ENCODE measurements around the genes MIPEP, RNF17 and CENPJ.

GRCh38 chr13:21893845-21894444 is 223.1 kb downstream of the FGF9 start:
- PRO-cap, result no peak
- RAMPAGE, long total RNA, 2 experiments, result no peak in any of the 2 experiments

DNA sequence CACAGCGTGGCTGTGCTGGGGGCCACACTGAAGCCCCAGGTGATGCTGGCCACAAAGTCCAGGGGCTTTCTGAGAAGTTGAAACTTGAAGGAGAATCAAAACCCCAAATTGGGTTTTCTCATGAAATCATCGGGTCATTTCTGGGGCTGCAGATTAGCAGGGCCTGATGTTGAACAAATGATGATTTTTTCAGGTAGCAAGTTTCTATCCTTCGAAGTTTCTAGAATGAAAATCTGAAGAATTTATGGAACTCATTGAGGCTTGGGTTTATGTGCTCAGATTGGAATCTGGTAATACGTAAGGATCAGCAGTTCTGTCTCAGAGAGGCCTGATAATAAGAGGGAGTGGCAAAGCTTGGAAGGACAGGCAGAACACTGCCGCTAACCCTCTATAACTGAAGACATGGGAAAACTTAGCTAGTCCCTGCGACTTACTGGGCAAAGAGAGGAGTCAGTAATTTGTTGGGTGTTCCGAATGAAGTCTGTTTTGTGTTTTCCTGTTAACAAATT is 223.7 kb downstream of the FGF9 start:
- PRO-cap, result no peak
- RAMPAGE, long total RNA, 2 experiments, result no peak in any of the 2 experiments

GRCh38 chr13:22209877-22210633 is 539.2 kb downstream of the FGF9 start:
- PRO-cap, result no peak
- RAMPAGE, long total RNA, 2 experiments, result no peak in any of the 2 experiments

GRCh38 chr13:23147955-23148256 is 32.9 kb upstream of the SGCG start:
- PRO-cap, result no peak
- RAMPAGE, long total RNA, 2 experiments, result no peak in any of the 2 experiments

DNA sequence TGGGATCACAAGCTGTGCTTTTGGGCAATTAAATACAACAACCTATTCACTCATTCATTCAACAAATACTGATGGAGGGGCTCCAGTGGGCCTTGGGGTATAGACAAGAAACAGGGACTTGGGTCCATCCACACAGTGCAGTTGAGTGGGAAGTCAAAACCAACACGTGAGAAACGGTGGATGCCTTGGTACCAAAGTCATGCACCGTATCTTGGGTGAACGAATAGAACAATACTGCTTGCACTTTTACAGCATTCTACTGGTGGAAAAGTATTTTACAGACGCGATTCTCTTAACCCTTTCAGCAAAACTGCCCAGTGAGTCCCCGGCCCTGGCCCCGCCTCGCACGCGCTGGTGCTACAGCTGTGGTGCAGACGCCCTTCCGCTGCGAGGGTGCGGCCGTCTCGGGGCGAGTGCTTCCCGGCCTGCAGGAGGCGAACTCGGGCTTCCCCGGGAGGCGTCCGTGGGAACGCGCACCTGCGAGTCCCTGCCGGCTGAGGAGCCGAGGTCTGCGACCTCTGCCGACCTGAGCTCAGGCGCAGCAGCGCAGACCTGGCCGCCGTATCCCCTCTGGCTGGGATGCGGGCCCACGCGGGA is 8.3 kb downstream of the TNFRSF19 start:
- PRO-cap, result no peak
- RAMPAGE, long total RNA, 2 experiments, result no peak in any of the 2 experiments

- PRO-cap, result no peak
- RAMPAGE, long total RNA, 2 experiments, result no peak in any of the 2 experiments
Measured at GRCh38 chr13:23637593-23638058, 67.4 kb downstream of the TNFRSF19 start.

- PRO-cap, result no peak
- RAMPAGE, long total RNA, 2 experiments, result no peak in any of the 2 experiments
Measured at GRCh38 chr13:23868532-23868989, 20.6 kb downstream of the MIPEP start.

DNA sequence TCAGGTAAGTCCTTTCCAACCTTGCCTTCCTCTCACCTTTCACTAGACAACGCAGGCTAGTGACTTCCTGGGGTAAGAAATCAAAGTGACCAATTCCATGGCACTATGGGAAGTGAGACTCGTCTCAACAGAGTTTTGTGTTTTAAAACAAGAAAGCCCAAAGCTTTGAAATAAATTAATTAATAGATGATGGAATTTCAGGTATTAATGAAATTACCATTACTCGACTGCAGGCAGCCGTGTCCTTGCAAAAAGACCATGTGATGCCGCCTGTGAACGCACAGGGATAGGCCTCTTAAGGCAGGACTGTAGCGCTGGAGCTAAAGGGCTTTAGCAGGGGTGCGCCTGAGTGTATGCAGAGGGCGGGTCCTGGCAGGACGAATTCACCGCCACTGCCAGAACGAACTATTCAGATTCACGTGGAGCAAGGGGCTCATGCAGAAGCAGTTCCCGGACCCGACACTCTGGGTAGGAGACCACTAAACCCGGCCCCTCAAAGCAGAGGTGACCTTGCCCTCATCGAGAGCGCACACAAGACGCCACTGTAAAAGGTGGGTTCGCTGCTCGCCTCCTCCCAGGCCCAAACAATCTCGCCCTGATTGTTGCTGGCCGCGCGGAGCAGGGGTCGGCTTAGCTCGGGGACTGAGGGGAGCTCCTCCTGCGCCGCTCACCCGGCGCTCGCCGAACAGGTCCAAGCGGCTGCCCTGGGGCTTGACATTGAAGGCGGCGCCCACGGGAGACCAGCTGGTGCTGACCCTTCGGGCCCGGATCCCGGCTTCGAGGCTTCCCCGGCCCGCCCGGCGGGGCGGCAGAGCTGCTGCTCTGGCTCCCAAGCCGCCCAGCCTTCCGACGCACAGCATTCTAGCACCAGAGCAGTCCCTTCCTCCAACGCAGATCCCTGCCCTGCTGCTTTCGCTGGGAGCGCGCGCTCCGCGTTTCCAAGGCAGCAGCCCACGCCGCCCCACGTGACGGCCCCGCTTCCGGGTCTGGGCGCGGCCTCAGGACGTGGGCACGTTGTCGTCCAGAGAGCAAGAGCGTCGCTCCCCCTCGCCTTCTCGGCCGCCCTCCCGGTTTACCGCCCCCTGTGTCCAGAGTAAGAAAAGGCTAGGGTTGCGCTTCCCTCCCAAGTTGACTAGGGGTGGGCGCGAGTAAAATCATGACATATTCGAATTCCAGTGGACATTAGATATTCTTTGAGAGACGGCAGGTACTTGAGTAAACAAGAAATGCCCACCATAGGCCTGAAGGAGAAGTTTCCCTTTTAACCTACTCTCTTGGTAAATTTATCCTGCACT is at the start of gene MIPEP:
Gene MIPEP (minus strand): TSS at position 940 of the 1,295 bp plus-strand sequence.
- PRO-cap, result unidirectional peak, plus-strand start at position 323 of the sequence; unidirectional peak, plus-strand start at position 412 of the sequence; bidirectional peak, plus-strand start at position 1,096 of the sequence, minus-strand start at position 938 of the sequence
- RAMPAGE, long total RNA, 2 experiments, result start-site peak on the plus strand in 2 of 2 experiments, centred at positions 369 to 1,025 of the sequence, 20 to 65 reads per replicate; start-site peak on the minus strand in 2 of 2 experiments, centred at positions 911 to 915 of the sequence, 393 to 489 reads per replicate

GRCh38 chr13:23979180-23980046 is 90.2 kb upstream of the MIPEP start:
- PRO-cap, result no peak
- RAMPAGE, long total RNA, 2 experiments, result no peak in any of the 2 experiments

- PRO-cap, result unidirectional peak, plus-strand start at chr13:24215987
- RAMPAGE, long total RNA, 2 experiments, result no peak in any of the 2 experiments
Measured at GRCh38 chr13:24215542-24216390, 55.2 kb downstream of the SPATA13 start.

- PRO-cap, result no peak
- RAMPAGE, long total RNA, 2 experiments, result no peak in any of the 2 experiments
Measured at GRCh38 chr13:24217956-24218429, 57.5 kb downstream of the SPATA13 start.

DNA sequence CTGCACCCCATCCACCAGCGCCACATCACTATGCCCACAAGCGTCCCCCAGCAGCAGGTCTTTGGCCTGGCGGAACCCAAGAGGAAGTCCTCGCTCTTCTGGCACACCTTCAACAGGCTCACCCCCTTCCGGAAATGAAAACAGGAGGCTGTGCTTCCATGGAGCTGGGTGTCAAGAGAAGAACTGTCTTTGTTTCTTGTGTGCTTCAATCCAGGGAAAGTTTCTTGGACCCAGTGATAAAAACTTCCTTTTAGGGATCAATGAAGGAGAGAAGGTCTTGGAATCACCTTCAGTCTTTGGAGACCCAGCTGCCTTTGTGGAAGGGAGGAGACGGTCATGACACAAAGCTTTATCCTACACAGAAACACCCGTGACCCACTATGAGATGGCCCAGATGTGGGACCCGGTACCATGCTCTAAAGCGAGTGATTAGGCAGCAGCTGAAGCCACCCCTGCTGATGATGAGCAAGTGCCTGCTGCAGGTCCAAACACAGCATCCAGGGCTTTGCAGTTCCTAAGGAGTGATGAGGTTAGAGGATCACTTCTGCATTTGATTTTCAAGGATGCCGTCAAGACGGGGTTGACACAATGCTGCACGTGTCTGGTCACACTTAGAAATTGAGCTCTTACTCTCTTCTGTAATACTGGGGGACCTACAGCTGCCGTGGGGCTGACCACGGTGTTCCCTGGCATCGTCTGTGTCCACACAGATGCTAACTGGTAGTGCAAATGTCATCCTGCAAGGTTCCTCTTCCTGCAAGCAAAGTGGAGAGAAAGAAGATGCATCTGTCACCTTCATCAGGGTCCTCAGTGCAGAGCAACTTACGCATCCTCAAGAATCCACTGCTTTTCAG is 6.5 kb upstream of the C1QTNF9 start:
- PRO-cap, result no peak
- RAMPAGE, long total RNA, 2 experiments, result no peak in any of the 2 experiments

DNA sequence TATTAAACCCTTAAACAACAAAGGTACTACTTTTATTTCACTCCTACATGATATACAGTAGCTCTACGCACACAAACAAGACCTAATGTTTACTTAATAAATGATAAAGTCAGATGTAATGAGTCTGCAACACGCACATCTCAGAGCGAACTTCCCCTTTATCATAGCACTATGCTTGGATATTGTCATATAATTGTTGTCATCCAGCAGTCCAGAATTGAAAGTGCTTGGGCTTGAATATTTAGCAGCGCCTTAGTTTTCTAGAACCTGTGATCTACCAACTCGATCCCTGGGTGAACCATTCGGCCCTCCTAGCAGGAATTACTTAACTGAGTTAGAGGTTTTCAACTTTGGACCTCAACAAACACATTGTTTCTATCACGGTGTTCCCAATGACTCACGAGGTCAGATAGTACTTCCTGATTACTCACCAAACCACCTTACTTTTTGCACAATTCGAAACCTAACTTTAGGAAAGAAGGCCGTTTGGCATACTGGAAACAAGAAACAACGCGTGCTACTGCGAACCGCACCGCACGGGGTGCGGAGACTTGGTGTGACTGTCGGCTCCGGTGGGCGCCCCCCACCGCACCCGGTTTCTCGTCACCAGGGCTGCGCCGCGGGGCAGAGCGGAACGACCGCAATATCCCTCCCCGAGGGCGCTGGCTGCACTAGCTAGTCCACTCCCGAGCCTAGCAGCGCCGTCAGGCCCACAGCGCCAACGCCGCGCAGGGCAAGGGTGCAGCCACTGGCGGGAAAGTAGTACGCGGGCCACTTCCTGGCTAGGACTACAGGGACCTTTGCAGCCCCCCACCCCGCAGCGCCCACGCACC is 488 bp downstream of the PARP4 start:
- PRO-cap, result no peak
- RAMPAGE, long total RNA, 2 experiments, result no peak in any of the 2 experiments

GRCh38 chr13:24763949-24764317 is at the start of gene RNF17:
TSS of gene RNF17 (plus strand) at chr13:24764169.
- PRO-cap, result no peak
- RAMPAGE, long total RNA, 2 experiments, result start-site peak on the plus strand in 1 of 2 experiments, at chr13:24764184-24764200 at its widest, 76 reads per replicate

GRCh38 chr13:24922149-24923256 is at the start of gene CENPJ:
TSS of gene CENPJ (minus strand) at chr13:24922861.
- PRO-cap, result bidirectional peak, plus-strand start at chr13:24923029, minus-strand start at chr13:24922910
- RAMPAGE, long total RNA, 2 experiments, result start-site peak on the minus strand in 1 of 2 experiments, at chr13:24922812-24922835 at its widest, 17 reads per replicate

- PRO-cap, result no peak
- RAMPAGE, long total RNA, 2 experiments, result no peak in any of the 2 experiments
Measured at GRCh38 chr13:25372337-25373234, 812 bp downstream of the ATP8A2 start.

- PRO-cap, result no peak
- RAMPAGE, long total RNA, 2 experiments, result no peak in any of the 2 experiments
Measured at GRCh38 chr13:26456957-26457636, 100.4 kb upstream of the WASF3 start.

DNA sequence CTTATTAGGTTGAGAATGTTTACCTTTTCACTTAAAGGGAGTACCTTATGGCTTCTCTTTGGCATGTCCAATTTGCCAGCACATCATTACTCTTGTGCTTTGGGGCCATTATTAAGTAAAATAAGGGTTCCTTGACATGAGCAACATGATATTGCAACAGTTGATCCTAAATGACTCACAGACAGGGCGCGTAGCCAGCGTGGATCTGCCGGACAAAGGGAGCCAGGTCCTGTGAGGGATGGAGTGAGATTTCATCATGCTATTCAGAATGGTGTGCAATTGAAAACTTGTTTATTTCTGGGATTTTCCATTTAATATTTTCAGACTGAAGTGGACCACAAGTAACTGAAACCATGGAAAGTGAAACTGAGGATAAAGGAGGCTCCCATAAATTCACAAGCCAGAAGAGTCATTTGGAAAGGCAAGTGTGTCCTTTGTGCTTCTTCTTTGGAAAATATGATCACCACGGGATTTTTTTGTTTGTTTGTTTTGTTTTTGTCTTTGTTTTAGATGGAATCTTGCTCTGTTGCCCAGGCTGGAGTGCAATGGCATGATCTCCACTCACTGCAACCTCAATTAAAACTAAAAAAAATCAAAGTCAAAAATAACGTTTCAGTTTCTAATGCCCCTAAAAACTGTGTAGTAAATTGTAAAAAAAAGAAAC is 48.5 kb upstream of the WASF3 start:
- PRO-cap, result no peak
- RAMPAGE, long total RNA, 2 experiments, result no peak in any of the 2 experiments

GRCh38 chr13:26721151-26721558 is 39.4 kb downstream of the GPR12 start:
- PRO-cap, result no peak
- RAMPAGE, long total RNA, 2 experiments, result no peak in any of the 2 experiments

- PRO-cap, result no peak
- RAMPAGE, long total RNA, 2 experiments, result no peak in any of the 2 experiments
Measured at GRCh38 chr13:26759600-26760563, 704 bp downstream of the GPR12 start.